AG04450 (cell line): ENCODE measurements around a stretch of chr17.

DNA sequence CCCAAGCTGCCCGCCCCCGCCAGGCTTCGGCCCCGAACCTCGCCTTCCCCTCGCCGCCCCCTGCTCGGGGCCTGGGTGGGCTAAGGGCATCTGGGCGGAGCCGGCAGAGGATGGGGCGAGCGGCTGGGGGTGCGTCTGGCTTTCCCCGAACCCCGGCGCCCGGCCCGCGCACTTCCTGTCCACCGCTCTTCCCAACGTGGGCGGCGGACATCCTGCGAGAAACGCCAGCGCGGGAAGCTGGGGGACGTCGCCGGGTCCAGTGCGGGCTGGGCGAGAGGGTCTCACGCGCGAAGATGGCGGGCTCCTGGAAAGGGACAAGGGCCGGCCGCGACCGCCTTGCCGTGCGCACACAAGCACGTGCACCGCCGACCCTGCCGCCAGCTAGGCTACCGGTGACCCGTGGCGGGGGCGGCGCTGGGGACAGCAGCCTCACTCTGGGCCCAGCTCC lies 1.2 kb upstream of the CBX8 start:
- CAGE, long polyA plus RNA, result no peak
- RRBS, result 6% methylated on average over 32 of the region's 51 CpGs

GRCh38 chr17:79814105-79814502 lies 17.2 kb upstream of the CBX8 start:
- CAGE, long polyA plus RNA, result no peak
- RRBS, result no CpG with 5 or more reads among the region's 18 CpGs

GRCh38 chr17:79831506-79832426 lies 7.5 kb downstream of the CBX4 start:
- CAGE, long polyA plus RNA, result no peak
- RRBS, result 13% methylated on average over 19 of the region's 47 CpGs

DNA sequence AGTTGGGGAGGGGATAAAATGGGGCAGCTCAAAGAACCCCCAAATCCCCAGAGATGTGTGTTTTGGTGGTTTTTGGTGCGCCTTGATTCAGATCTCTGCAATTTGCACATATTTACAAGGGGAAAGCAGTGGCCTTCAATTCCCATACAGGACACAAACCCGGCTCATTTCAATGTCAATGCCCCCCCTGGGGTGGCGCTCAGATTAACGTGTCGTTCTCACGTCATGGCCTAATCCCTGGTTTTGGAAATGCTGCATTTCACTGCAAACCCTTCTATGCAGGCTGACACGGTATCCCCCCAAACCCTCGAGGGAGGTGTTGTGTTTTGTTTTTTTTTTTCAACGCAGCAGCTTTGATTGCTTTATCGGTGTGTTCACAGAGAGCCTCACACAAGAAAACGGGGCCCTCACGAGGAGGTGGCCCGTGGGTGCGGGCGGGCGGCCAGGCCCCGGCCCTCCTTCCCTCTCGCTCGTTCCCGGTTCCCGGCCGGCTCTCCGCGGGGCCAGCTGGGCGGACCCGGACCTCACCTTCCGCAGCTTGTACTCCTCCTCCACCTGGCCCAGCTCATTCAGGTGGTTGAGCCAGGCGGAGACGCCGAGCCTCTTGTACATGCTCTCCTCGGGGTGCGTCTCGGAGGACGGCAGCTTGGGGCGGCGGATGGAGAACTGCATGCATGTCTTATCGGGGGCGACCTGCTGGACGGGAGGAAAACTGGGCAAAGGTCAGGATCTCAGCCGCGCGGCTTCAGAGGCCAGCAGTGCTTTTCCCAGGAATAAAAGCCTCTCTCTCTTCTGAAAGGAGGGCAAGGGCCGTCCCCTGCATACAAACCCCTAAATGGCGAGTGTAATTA lies 85.6 kb downstream of the TBC1D16 start:
- CAGE, long polyA plus RNA, result no peak
- RRBS, result no CpG with 5 or more reads among the region's 44 CpGs

DNA sequence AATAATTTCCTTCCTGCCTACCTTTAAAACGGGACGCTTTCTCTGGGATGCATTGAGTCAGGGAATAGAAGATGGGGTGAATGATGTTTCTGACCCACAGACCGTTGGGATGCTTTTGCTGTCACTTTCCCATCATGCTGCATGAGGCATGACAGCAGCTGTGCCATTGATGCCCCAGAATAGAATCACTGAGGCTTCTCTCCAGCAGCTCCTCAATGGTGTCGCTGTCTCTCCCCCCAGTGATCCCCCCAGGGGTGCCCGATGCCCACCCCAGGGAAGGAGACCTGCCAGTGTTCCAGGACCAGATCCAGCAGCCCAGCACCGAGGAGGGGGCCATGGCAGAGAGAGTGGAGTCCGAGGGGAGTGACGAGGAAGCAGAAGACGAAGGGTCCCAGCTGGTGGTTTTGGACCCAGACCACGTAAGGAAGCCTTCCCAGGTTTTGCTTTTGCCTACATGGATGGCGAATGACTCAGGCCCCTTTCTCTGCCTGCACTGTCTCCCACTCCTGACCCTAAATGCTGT lies 12.0 kb downstream of the CCDC40 start:
- CAGE, long polyA plus RNA, result no peak
- RRBS, result no CpG with 5 or more reads among the region's 11 CpGs

DNA sequence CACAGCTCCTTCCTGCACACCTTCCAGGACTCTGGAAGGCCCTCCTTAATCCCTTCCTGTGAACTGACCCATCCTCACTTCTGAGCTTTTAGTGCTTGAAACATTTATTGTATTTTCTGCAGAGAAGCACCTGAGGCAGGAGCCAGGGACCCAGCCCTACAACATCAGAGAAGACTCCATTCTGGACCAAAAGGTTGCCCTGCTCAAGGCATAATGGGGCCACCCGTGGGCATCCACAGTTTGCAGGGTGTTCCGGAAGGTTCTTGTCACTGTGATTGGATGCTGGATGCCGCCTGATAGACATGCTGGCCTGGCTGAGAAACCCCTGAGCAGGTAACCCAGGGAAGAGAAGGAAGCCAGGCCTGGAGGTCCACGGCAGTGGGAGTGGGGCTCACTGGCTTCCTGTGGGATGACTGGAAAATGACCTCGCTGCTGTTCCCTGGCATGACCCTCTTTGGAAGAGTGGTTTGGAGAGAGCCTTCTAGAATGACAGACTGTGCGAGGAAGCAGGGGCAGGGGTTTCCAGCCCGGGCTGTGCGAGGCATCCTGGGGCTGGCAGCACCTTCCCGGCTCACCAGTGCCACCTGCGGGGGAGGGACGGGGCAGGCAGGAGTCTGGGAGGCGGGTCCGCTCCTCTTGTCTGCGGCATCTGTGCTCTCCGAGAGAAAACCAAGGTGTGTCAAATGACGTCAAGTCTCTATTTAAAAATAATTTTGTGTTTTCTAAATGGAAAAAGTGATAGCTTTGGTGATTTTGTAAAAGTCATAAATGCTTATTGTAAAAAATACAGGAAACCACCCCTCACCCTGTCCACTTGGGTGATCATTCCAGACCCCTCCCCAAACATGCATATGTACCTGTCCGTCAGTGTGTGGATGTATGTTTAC lies 7.9 kb upstream of the RNF213 start:
- CAGE, long polyA plus RNA, result no peak
- RRBS, result 50% methylated on average over 1 of the region's 17 CpGs

DNA sequence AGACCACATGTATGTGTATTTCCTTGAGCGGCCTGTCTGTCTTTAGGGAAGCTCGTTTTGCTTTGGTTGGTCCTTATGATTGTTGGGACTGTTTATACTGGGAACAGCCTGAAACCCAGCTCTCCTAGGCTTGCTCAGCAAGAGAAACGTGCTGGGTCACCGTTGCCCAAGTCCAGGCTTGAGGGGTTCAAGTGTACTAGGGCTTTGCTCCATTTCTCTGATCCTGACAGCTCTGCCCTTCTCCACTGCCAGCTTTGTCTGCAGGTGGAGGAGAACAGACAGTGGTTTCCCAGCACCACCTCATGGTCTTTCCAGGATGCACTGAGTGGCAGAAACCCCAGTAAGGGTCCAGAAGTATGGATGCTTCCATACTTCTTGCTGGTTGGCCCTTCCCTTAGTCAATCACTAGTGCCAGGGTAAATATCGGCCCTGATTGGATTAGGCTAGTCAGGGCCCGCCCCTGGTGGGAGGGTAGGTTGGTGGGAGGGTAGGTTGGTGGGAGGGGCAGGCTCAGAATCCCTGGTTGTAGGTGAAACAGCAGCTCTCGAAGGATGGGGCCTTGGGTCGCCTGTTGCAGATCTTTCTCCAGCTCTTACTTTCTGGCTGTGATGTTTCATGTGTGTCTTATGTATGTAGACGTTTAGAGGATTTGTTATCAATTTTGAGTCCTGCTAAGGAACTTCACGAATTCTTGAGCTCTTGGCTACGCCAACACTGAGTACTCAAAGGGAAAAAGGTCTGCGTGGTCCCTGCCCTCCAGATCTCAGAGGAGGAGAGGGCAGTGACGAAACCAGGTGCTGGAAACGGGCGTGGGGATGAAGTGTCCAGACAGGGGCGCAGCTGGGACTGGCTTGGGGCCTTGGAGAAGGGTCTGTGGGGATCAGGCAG lies 10.2 kb downstream of the RNF213 start:
- CAGE, long polyA plus RNA, result no peak
- RRBS, result no CpG with 5 or more reads among the region's 16 CpGs

DNA sequence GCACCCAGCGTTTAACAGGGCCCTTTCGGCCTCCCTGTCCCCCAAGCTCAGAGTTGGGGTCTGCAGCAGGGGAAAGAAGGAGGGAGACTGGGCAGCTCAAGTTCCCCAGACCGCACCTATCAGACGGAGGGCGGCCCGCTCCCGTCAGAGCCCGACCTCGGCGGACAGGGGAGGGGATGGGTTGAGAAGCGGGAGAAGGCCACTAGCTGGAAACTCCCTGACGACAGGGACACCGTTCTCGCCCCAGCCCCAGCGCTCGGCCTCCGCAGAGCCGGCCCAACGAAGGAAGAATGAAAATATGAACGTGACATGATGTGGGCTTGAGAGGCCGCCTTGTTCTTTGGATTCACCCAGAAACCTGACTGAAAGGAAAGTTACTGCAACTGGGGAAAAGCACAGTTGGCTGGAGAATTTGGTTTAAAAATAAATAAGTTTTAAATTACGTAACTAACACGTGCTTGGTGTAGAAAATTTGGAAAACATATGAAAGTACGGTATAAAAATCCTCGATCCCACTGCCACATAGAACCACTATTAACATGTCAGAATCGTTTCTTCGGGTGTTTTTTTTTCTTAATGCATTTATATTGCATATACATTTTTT lies 21.1 kb downstream of the NPTX1 start:
- CAGE, long polyA plus RNA, result no peak
- RRBS, result no CpG with 5 or more reads among the region's 27 CpGs

DNA sequence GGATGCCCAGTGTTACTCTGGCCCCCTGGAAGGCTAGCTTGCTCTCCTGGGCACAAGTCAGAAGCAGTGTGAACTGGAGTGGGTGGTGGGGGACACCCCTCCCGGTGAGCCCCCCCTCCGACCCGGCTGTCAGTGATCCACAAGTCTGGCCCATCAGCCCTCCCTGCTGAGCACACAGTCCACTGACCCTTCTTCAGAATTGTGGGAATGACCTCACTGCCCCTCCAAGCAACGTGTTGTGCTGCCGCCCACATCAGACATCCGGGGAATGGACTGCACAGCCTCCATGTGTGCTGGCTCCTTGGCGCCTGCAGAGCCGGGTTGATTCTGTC lies 20.0 kb downstream of the NPTX1 start:
- CAGE, long polyA plus RNA, result no peak
- RRBS, result 55% methylated on average over 3 of the region's 8 CpGs

GRCh38 chr17:80661339-80661631 lies 116.6 kb downstream of the RPTOR start:
- CAGE, long polyA plus RNA, result no peak
- RRBS, result no CpG with 5 or more reads among the region's 16 CpGs

DNA sequence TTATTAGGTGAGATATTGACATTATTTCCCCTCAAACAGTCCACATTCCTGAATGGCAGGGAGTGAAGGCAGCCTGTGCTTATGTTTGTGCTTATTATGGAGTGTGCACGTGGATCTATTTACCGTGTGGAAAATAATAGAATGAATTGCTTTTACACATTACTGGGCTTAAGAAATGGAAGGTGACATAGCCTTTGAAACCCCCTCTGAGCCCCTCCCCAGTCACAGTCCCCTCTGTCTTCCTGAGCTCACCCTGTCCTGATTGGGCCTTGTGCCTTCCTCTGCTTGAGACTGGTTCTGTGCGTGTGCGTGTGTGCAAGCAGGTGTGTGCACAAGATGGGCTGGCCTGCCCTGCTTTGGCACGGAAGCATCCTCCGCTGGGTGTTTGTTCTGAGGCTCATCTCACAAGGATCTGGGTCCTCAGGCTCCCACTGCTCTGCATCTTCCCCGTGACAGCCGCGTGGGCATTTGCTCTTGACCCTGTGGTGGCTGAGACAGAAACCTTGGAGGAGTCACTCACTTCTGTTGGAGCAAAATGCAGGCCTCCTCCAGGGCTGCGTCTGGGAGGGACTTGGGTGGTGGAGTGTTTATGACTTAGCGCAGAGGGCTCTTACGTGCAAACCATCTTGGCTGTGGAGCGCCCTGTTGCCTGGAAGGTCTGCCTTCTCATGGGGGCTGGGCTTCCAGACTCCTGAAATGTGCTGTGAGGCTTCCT lies 119.0 kb downstream of the RPTOR start:
- CAGE, long polyA plus RNA, result no peak
- RRBS, result no CpG with 5 or more reads among the region's 13 CpGs

DNA sequence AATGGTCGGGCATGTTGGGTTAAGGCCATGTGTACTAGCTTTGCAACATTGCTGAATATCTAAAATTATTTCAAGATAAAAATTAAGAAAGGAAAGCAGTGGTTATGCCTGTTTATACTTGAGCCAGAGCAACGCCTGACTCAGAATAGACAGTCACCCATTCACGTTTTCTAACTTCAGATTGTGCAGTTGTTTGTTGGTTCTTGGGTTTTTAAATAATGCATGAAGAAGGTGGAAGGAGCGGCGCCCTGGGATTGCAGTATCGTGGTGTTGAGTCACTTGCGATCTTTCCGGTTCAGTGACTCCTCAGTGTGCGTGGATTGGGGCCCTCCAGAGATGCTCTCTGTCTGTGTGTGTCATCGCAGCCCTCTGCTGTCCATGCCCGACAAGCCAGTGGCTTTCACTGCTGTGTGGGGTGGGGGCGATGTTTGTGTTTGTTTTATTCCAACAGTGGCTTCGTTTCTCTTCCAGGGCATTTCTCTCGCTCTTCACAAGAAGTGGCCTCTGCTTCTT lies 133.9 kb downstream of the RPTOR start:
- CAGE, long polyA plus RNA, result no peak
- RRBS, result no CpG with 5 or more reads among the region's 14 CpGs

- CAGE, long polyA plus RNA, result no peak
- RRBS, result no CpG with 5 or more reads among the region's 23 CpGs
Measured at GRCh38 chr17:80695231-80696002, 150.8 kb downstream of the RPTOR start.

DNA sequence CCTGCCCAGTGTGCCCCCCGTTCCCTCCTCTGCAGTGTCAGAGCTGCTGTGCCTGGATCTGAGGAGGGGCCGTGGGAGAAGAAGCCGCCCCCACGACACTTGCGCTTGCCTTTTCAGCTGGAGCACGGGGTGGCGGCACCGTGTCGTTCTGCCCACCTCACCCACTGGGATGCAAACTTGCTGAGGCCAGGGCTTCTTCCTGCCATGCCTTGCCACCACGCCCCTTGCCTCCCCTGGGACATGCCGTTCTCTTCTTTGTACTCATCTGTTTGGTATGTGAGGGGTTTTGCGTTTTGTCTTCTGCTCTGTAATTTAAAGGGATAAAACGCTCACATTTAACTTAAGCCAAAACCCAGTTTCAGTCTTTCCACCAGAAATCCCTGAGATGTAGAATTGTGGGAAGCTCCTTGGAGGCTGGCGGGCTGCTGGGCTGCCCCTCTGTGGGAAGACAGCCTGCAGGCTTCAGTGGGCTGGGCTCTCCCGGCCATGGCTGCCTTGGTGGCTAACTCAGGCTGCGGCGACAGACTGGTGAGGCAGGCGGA lies 180.2 kb downstream of the RPTOR start:
- CAGE, long polyA plus RNA, result no peak
- RRBS, result no CpG with 5 or more reads among the region's 18 CpGs

DNA sequence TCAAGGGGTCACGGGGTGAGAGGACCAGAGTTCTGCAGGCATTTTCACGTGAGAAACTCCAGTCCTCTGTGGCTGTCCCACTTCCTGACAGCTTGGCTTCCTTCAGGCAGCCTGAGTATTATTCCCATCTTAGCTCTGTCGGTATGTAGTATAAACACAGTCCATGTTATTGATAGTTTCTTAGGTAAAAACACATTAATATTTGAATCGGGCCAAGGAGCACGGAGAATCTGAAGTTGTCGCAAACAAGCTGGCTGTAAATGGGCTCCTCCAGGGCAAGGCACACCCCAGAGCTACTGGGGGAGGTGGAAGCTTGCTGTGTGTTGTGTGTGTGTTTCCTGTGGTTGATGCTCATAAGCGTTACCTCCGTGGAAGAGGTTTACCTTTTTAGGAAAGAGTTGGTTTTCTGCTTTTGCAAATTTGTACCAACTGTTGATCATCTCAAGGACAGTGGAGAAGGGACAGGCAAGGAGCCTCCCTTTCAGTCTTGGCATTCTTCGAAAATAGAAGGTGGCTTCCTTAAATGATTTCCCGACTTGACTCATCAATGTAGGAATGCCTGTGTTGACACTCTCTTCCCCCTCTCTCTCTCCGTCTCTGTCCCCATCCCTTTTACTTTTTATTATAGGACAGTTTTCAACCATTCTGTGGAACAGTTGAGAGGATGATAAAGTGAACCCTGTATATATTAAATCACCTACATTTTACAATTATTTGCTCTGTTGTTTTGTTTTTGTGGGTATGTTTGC lies 208.8 kb upstream of the CHMP6 start:
- CAGE, long polyA plus RNA, result no peak
- RRBS, result no CpG with 5 or more reads among the region's 11 CpGs

DNA sequence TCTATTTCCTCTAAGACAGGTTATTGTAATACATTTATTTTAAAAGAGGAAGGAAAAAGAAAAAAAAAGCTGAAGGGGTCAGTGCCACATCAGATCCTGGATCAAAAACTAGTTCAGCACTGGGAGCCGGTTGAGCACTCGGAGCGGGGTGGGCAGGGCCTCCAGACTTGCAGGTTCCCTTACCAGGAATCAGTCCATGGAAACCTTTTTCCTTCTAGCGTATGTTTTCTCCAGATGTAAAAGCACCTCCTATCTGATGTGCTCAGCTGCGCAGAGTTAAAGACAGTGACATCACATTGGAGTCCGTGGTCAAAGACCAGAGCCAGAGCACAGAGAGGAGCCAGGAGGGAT lies 167.1 kb upstream of the CHMP6 start:
- CAGE, long polyA plus RNA, result no peak
- RRBS, result no CpG with 5 or more reads among the region's 6 CpGs

DNA sequence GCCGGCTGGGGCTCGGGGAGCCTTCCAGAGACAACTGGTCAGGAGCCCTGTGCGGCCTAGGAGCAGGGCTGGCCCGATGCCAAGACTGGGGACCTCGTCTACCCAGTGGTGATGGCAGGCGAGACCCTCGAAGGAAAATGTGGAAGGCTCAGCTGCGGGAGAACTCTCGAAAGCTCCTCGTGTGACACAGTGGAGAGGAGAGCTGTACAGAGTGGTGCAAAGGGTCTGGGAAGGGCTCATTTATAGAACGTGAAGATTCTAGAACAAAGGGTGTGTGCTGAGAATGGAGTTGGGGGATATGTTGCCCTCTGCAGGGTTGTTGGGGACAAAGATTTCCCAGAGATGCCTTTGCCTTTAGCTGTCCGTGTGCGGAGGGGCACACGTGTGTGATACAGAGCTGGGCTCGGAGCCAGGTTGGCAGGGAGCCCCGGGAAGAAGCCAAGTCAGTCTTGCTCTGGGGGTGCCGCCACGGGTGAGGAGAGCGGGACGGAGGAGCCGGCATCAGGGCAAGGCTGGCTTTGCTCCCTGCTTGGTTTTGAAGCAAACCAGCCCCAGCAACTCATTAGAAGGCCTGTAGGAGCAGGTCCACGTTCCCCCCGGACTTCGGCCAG lies 132.4 kb upstream of the CHMP6 start:
- CAGE, long polyA plus RNA, result no peak
- RRBS, result 14% methylated on average over 8 of the region's 24 CpGs

GRCh38 chr17:80862745-80863424 lies 128.8 kb upstream of the CHMP6 start:
- CAGE, long polyA plus RNA, result no peak
- RRBS, result no CpG with 5 or more reads among the region's 18 CpGs

DNA sequence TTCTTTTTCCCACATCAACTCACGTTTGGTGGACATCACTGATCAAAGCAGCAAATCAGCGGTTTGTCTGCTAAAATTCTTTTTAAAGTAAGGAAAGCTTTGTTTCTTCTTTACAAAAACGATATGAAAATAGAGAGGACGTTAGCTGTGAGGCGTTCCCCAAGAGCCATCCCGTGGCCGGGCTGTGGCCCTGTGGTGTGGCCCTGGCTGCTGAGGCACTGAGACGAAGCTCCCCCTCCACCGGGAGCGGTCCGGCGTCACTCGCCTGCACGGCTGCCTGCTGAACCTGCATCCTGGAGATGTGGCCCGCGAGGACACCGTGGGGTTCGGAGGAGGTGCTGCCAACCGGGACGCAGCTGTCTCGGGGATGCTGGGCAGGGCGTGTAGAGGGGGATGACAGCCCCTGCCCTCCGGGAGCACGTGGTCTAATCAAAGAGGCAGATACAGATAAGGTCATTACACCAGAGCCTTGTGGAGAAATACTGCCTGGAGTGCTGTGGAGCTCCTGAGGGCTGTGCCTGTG lies 105.1 kb upstream of the CHMP6 start:
- CAGE, long polyA plus RNA, result no peak
- RRBS, result 87% methylated on average over 14 of the region's 24 CpGs

DNA sequence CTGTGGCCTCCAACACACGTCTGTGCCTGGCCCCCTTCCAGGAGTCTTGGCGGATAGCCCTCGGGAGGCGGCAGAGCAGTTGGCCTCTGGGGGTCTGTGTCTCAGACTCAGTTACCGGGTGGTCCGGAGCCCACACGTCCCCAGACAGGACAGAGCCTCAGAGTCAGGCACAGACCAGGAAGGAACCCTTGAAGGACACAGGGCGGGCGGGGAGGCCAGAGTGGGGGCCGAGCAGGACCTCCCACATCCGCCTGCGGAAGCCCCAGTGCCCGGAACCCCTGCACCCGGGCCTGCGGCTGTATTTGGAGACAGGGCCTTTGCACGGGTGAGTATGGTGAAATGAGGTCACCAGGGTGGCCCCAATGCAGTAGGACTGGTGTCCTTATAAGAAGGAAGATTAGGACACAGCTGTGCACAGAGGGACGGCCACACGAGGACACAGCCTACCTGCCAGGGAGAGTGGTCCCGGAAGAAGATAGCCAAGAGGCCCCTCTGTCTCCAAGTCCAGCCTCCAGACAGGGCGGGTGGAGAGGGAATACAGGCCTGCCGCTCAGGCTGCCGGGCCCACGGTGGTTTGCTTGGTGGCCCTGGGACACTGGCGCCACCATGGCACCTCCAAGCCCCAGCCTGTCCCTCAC lies 22.3 kb upstream of the CHMP6 start:
- CAGE, long polyA plus RNA, result no peak
- RRBS, result 81% methylated on average over 3 of the region's 24 CpGs